SJCRH30 (cell line): ENCODE measurements around a stretch of chr6.

GRCh38 chr6:33597877-33598461 lies 17.9 kb upstream of the BAK1 start:
- RAMPAGE, long total RNA, result no peak

DNA sequence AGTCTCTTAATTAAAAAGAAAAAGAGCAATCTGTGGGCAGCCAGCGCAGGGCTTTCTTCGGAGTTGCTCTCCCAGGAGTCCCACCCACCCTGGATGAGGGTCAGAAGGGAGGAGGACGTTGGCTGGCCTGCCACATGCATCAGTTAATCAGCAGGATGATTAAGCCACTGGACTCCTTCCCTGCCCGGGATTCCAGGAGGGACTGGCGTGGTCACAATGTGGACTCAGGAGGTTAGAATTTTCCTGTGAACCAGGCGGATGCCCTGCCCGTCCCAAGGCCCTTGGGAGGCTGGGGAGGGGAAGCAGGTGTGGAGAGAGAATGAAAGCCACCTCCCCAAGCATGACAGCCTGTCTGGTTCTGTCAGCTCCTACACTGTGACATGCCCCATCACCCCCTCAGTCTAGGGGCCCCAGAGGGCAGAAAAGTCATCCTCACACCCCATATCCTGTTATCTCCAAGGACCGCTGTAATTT lies 11.6 kb upstream of the ITPR3 start:
- RAMPAGE, long total RNA, result no peak

- RAMPAGE, long total RNA, result no peak
Measured at GRCh38 chr6:33673498-33673877, 38.0 kb downstream of the UQCC2 start.

DNA sequence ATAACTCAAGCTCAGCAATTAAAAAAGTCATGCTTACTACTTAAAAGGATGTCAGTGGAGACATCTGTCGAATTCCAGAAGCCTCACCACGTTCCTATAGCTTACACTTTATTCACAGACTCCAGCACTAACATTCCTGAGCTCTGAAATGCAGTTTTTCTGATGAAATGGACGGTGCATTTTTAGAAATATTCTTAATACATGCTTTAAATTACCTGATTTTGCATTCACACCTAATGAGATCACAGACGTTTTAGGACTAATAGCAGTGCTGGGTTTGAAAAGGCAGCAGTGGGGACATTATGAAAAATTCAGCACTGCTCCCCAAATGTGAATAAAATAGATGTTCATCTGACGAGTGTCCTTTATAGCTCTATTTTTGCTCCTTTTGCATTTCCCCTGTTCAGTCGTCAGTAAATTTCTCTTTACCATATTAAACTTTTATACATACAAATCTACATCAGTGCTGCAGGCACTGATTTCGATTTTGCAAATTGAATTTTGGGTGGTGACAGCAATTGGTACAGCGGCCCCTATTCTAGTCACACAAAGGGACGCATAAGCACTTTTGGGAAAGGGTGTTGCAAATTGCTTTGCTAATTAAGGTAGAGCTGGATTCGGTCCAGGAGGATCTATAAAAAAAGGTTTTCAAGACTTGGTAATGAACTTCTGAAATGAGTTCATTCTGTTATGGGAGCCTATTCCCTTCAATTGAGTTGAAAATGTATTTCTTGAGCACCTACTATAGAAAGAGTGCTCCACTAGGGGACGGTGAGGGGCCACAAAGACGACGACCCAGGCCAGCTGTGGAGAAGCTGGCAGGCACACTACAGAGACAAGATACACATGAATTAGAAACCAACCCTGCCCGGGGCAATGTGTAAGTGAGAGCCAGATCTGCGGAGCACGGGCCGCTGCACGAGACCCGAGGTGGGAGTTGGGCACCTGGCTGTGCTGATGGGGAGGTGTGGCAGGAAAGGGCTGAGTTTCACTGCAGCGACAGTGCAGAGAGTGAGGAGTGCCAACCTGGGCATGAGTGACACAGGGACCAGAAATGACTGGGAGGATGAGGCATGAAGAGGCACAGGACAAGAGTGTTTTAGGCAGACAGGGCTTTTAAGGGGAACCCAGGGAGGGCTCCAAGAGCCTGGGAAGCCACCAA lies 5.5 kb downstream of the UQCC2 start:
- RAMPAGE, long total RNA, result no peak

GRCh38 chr6:33730308-33731160 lies 16.2 kb downstream of the IP6K3 start:
- RAMPAGE, long total RNA, result no peak

- RAMPAGE, long total RNA, result no peak
Measured at GRCh38 chr6:33840035-33840491, 36.3 kb upstream of the MLN start.

DNA sequence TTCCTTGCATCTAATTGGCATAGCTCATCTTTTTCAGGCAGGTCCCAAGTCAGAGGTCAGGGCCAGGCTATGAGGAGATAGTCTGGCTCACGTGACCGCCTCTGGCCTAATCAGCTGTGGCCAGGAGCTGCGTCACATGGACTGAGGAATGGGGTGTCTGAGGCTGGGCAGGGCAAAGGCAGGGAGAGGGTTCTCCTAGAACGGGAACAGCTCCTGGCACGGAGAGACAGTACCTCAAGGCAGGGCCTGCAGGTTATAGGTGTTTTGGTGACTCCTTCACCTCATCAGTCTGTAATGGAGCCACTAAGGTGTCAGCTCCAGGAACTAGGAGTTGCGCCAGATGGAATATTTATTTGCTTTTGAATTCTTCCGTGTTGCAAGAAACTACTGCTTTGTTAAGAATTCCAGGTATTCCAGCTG lies 36.7 kb upstream of the MLN start:
- RAMPAGE, long total RNA, result no peak

GRCh38 chr6:33843501-33844291 lies 39.9 kb upstream of the MLN start:
- RAMPAGE, long total RNA, result no peak

- RAMPAGE, long total RNA, result no peak
Measured at GRCh38 chr6:33886514-33887326, 82.9 kb upstream of the MLN start.

DNA sequence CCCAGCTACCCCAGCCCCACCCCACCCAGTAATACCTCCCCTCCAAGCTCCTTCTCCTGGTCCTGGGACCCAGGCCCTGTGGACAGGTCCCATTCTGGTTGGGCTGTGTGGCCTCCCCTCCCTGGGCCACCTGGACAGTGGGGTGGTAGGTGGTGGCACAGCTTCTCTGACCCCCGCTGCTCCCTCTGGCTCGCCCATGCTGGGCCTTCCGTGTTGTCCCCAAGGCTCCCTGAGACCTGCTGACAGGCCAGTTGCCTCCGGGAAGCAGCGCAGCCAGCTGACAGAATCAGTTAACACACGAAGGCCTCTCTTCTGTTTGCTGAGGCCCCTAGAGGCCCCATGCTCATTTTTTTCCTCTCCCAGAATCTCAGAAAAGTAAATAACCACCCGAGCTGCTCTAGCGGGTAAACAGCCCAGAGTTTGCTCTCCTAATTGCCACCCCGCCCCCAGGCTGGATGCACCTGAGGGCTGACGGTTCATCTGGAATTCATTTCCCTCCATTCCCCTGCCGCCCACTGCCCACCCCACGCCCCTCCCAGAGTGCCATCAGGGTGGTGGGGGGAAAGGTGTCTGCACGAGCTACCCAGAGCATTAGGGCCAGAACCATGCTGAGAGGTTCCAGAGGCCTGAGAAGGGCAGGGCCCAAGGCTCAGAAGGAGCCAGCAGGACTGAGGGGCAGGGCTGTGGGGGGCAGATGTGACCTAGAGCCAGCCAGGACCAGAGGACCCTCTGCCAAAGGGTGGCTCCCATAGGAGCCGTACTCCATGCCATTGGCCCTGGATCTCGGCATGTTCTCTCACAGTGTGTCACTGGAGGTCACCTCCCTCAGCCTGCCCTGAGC lies 157.6 kb downstream of the GRM4 start:
- RAMPAGE, long total RNA, result no peak

DNA sequence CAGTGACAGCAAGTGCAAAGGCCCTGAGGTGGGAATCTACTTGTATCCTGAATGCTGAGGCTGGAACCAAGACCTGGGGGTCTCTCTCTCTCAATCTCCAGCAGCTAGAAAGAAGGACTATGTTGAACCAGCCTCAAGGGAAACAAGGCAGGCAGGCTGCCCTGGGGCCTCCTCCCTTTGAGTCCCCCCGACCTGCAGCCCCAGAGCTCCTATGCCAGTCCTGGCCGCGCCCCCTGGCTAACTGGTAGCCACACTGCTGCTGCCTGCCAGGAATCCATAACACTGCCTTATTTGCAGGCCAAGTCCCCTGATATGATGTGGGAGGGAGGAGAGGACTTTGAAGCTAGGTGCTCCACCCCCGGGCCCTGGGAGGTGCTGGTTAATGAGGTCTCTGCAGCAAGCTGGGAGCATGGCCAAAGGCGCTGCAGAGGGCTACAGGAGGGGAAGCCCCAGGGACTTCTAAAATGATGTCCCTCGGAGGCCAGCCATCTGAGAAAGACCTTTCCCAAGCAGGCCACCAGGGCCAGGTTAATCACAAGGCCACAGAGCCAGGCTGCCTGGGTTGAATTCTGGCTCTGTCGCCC lies 150.9 kb downstream of the GRM4 start:
- RAMPAGE, long total RNA, result no peak

DNA sequence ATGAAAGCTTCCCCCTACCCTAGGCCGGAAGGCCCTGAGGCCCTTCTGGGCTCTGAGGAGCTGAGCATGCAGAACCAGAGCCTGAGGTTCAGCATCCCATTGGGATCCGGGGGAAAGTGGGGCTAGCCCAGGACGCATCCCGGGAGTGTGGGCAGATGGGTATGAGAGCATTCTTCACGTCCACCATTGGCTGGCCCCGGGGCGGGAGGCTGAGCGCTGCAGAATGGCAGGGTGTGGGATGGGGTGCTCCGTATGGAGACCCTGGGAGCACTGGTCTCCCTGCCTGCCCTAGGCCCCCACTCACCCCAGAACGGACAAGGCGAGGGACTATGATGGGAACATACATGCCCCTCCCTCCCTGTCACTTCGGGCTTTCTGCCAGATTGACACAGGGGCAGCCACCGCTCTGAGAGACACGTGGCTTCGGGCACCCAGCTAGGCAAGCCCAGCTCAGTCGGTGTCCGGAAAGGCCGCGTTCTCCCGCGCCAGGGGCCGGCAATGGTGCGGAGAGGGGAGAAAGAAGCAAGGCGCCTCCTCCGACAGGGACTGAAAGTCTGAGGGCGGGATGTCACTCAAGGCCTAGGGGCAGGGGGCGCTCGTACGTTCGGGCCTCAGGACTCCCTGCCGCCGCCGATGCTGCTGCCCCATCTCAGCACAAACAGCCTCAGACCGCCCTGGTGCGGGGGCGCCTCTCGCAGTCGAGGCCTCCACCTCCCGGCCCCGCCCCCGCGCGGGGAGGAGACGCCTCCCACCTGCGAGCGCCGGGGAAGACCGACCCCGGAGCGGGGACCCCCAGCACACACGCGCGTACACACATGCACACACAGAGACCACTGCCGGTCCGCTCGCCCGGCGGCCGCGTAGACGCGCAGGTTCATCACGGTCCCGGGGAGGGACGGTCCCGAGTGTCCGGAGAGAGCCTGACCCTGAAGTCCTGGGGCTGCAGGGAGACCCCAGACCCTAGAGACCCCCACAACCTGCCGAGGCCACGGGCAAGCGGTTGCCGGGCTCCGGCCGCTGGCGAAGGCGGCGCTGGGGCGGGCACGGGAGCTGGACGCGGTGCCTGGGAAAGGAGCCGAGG lies 2.0 kb downstream of the GRM4 start:
- RAMPAGE, long total RNA, result no peak

DNA sequence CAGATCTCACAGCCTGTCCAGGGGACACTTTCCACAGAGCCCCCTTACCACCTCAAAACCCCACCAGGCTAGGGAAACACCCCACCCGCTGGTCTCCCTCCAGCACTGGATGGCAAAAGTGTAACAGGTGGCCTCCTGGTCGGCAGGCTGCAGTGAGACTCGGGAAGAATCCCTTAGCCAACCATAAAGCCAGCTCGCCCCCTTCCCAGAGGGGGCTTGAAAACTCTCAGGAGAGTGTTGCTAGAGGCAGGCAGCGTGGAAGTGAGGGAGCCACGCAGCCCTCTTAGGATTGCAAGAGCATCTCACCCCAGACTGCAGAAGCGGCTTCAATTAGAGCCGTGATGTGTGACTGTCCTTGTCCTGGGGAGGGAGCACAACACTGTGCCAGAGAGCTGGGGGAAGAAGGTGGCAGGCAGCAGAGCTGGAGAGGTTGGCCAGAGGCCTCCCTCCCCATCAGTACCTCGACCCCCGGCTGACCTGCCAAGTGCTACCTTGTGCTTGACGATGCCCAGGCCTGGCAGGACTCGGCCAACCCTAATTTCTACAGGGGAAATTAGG lies 462 bp upstream of the GRM4 start:
- RAMPAGE, long total RNA, result no peak

DNA sequence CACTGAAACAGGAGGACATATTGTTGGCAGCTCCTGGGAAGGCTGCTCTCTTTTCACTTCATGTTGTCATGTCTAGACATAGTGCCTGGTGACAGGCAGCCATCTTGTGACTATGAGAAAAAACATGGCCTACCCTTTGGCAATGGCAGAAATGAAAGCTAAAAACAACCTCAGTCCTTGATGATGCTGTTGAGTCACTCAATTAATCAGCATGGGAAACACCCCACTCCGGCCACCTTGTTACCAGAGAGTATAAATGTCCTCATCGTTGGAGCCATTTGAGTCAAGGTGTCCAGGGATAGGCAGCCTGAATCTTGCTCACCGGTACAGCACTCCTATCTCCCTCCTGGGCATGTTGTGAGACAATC lies 31.2 kb upstream of the HMGA1 start:
- RAMPAGE, long total RNA, result no peak

DNA sequence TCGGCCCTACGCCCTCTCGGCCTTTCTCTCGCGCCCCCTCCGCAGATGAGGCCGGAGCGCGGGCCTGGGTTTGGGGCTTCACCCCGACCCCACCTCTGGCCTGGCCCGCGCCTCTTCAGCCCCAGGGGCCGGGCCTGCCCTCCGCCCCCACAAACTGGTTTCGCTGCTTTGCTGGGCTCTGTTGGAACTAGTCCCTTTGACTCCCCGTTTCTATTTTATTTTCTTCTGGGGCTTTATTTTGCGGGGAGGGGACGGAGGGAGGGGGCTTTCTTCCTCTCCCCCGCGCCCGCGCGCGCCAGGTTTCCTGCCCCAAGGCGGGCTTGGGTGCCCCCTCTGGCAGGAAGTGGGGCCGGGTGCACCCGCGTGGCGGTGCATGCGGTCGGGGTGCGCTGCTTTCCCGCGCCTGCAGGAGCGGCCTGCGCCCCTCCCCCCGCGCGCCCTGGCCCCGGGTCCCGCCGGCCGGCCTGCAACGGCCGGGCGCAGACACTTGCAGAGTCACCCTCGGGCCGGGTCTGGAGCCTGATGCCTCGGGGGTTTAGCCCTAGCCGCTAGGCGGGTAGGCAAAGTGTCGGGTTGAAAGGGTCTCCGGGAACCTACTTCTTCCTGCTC lies 1.3 kb downstream of the HMGA1 start:
- RAMPAGE, long total RNA, result no peak

- RAMPAGE, long total RNA, result no peak
Measured at GRCh38 chr6:34295397-34296128, 46.8 kb upstream of the SMIM29 start.

DNA sequence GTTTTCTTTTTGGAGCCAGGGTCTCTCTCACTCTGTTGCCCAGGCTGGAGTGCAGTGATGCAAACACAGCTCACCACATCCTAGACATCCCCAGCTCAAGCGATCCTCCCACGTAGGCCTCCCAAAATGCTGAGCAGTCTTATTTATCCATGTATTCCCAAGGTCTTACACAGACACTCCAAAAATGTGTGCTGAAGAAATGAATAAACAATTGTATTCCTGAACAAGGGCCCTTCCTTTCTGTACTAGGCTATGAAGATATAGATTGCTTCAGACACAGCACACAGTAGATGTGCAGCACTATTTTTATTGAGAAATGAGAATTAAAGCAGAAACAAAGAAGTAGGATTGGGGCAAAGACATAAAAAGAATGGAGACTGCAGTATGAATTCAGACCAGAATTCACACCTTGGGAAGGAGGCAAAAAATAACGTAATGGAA lies 9.1 kb downstream of the NUDT3 start:
- RAMPAGE, long total RNA, result no peak

- RAMPAGE, long total RNA, result no peak
Measured at GRCh38 chr6:34390409-34391470, 1.7 kb downstream of the NUDT3 start.

DNA sequence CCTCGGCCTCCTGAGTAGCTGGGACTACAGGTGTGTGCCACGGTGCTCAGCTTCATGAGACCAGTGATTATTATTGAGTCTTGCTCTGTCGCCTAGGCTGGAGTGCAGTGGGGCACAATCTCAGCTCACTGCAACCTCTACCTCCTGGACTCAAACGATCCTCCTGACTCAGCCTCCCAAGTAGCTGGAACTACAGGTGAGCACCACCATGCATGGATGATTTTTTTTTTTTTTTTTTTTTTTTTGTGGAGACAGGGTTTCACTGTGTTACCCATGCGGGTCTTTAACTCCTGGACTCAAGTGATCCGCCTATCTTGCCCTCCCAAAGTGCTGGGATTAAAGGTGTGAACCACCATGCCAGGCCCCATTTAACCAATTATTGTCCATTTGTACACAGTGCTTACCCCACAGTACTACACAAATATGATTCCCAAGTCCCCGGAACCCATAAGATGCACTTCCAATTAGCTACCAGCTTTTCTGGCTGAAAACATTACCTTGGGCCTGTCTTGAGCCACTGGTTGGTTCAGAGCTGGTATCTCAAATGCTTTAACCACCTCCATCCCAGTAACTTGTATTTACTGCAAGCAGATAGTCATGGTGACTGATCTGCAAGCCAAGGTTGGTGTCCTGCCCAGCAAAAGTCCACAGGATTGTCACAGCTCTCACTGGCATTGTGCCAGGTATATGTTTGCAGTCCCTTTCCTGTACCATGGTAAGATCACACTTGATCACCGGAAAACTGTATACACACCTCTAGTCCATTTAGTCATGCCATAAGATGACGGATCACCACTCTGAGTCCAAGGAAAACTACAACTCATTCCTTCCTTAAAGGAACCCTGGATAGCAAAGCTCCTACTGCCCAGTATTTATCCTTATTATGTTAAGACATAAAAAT lies 10.0 kb downstream of the RPS10 start:
- RAMPAGE, long total RNA, result no peak

GRCh38 chr6:34544820-34545332 lies 11.3 kb downstream of the SPDEF start:
- RAMPAGE, long total RNA, result no peak